ENCODE data around the gene GPBP1L1.

DNA sequence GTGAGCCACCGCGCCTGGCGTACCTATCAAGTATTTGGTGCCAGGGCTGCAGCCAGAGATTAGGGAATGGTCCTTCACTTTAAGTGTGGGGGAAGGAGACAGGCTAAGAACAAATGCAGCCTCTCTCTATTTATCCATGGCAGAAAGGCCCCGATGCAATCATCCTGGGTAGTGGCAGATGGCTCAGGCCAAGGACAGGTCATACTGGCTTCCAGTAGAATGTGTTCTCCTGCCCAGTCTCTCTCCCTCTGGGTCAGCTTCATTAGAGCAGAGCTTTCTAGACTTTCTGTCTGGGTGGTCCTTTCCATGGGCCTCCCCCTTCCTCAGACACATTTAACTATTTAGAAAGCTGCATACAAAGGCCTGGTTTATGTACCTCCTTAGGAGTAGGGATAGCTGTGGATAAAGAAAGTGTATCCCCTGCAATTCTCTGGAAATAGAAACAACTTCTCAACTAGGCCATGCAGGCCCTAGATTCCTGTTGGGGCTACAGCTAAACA is 4.8 kb upstream of the PTCH2 start:
- PRO-cap = no peak

GRCh38 chr1:45001268-45001784 is 9.8 kb downstream of the HECTD3 start:
- PRO-cap = no peak

DNA sequence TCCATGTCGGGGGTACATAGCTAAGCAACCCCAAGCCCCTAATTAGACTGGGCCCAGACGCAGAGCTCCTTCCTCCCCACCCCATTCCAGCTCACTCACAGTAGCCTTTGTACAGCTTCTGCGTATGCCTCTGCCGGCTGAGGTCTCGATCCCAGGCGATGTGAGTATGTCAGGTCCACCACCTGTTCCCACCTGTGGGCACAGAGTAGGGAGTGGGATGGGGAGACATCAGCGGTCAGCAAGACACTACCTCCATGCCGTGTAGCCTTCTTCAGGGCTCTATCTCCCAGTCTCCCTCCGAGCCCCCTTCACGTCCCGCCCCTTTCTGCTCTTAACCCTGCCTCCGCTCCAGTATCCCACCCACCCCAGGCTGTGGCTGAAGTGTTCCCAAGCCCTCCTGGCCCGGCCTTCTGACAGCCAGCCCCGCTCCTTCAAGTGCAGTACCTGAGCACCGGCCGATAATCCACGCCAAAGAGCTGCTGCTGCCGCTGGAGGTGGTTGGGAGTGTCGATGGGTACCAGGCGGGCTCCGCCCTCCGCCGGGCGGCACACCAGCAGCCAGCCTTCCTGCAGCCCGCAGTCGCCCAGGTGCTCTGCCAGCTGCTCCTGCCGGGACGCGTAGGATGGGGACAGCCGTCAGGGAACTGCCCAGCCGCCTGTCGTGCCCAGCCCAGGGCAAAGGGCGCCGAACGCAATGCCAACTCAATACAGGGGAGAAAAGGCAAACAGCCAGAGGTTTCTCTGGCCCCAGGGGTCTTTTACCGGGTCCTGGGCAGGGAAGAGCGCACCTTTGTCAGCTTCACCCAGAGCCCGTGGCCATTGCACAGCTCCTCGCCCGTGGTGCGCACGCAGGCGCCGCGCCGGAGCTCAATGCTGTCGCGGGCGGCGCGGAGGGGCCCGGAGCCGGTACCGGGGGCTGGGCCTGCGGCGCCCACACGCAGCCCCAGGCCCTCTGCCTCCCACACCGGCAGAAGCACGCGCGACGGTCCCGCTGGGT is 724 bp downstream of the HECTD3 start:
- PRO-cap = no peak

GRCh38 chr1:45012566-45013549 is 804 bp downstream of the UROD start:
- PRO-cap = no peak

DNA sequence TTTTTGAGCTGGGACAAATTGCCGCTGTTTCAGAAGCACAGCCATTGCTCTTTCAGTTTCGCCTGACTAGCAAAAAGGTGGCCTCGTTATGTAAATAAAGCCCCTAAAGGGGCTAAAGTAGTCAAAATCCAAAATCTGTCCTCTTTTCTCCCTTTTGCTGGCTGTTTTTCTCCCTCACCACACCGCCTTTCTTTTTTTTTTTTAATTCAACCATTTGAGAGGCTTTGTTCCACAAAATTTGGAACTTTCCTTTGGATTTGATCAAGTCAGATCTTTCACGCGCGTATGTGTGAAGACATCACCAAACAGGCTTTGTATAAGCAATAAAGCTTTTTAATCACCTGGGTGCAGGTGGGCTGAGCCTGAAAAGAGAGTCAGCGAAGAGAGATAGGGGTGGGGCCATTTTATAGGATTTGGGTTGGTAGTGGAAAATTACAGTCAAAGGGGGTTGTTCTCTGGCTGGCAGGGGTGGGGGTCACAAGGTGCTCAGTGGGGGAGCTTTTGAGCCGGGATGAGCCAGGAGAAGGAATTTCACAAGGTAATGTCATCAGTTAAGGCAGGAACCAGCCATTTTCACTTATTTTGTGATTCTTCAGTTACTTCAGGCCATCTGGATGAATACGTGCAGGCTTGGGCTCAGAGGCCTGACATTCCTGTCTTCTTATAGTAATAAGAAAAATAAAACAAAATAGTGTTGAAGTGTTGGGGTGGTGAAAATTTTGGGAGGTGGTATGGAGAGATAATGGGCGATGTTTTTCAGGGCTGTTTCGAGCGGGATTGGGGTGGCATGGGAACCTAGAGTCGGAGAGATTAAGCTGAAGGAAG is 5.1 kb upstream of the HPDL start:
- PRO-cap = no peak

DNA sequence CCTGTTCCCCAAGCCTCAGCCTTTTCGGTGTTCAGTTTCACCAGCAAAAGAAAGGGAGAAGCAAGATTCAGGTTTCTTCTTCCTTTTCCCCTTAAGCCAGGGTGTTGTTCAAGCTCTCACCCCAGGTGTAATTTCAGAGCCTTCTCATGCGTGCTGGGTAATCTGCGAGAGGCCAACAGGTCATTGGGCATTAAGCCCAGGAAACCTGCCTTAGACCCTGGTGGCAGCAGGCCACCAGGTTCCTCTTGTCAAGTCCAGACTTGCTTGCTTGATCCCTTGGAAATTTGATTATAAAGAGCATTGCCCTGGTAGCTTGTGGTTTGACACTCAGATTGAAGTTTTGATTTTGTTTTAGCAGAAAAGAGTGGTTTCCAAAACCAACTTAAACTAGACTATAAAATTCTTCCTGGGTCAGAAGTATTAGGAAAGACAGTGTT is 6.8 kb downstream of the AKR1A1 start:
- PRO-cap = no peak

DNA sequence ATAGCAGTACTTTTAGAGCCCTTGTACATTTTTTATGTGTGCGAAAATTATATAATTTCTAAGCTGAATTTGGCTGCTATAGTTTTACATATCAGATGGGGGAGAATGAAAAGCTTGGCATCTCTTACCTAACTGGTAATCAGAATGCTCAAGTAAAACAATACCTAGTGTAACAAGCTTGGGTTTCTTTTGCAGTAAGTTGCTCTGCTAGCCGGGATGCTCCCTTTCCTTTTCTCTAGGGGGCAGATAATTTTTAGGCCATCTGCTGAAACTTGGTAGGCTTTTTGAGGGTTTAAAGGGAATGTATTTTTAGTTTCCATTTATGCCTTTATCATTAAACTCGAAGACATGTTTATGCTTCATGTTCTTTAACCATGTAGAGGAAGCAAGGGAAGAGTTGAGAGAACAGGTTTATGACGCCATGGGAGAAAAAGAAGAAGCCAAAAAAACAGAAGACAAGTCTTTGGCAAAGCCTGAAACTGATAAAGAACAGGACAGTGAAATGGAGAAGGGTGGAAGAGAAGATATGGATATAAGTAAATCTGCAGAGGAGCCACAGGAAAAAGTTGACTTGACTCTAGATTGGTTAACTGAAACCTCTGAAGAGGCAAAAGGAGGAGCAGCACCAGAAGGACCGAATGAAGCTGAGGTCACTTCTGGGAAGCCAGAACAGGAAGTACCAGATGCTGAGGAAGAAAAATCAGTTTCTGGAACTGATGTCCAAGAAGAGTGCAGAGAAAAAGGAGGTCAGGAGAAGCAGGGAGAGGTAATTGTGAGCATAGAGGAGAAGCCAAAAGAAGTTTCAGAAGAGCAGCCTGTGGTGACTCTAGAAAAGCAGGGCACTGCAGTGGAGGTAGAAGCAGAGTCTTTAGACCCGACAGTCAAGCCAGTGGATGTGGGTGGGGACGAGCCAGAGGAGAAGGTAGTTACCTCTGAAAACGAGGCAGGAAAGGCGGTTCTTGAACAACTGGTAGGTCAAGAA is 16.6 kb downstream of the CCDC17 start:
- PRO-cap = no peak

GRCh38 chr1:45622925-45623762 is 710 bp downstream of the CCDC17 start:
- PRO-cap = no peak

GRCh38 chr1:45633406-45634461 is 9.9 kb upstream of the CCDC17 start:
- PRO-cap = no peak

GRCh38 chr1:45686416-45686818 is at the start of gene GPBP1L1:
GPBP1L1 (minus strand) TSS chr1:45686533.
- PRO-cap = bidirectional peak, plus-strand start at chr1:45686649, minus-strand start at chr1:45686522

DNA sequence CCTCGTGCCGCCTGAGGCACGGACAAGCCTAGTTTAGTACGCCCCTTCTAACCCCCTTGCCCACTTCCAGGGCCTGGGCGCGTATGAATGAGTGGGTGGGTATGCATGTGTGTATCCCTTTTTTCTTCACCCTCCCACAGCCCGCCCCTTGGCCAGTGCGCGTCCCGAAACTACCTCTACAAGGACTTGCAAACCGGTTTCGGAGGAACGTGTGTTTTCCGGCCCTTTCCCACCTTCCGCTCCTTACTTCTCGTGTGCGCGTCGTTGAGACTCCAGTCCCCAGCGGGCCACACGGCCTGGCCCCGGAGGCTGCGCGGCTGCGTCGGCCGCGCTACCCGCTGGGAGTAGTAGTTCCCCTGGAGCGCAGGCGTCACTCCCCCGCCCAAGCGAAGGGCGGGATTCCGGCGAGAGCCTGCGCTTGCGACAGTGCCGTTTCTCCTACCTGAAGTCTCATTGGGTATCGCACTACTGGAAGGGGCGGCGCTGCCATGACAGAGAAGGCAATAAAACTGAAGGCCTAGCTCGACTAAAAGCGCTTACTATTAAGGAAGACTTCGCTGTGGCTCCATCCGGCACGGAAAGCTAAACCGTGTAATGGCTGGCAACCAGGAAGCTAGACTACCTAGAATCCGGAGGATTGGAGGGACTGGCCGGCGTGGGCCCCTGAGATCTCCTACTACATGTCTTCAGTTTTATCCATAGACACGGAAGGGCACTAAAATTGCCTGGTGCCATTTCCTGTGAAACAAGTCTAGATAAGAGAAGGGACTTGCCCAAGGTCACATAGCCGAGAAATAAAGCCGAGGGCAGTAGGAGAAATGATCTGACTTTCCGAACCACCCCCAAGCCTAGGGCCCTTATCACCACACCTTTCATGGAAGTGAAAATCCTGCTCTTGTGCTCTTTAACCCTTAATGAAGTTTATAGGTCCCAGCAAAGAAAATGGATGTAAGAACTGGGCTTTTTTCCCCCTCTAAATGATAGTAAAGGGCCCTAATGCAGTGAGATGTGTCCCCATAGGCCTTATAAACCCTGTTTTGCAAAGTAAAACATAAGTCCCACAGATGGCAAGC is 822 bp upstream of the GPBP1L1 start:
- PRO-cap = bidirectional peak, plus-strand start at position 453 of the sequence, minus-strand start at position 245 of the sequence

DNA sequence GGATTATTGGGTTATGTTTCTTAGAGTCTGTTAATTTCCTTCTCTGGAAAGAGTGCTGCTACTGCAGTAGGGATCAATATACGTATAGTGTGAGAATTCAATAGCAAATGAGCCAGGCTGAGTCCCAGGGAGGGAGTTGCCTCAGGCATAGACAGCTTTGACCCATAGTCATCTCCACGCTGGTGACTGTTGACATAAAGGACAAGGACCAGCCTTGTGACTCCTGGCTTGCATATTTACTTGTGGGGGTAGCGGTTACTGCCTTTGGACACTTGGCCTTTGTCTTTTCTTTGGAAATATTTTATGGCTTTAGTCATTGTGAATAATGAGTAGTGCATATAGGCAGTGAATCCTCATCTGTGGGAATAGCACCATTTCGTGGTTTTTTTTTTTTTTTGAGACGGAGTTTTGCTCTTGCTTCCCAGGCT is 68.7 kb downstream of the MAST2 start:
- PRO-cap = no peak

DNA sequence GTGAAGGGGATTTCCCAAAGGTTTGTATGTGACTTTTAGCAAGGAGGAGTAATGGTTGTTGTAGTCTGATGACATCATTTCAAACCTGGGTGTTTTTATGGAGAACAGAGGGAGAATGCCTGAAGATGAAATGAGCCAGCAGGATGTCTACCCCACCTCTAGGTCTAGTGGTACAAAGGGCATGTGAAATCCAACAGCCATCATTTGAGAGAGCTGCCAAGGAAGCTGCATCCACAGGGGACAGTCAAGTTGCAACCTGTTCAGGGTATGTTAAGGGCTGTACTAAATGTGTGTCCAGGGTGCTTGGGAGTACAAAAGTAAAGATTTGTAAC is 157.5 kb downstream of the PIK3R3 start:
- PRO-cap = no peak

- PRO-cap = no peak
Measured at GRCh38 chr1:46006072-46006659, 126.3 kb downstream of the PIK3R3 start.

DNA sequence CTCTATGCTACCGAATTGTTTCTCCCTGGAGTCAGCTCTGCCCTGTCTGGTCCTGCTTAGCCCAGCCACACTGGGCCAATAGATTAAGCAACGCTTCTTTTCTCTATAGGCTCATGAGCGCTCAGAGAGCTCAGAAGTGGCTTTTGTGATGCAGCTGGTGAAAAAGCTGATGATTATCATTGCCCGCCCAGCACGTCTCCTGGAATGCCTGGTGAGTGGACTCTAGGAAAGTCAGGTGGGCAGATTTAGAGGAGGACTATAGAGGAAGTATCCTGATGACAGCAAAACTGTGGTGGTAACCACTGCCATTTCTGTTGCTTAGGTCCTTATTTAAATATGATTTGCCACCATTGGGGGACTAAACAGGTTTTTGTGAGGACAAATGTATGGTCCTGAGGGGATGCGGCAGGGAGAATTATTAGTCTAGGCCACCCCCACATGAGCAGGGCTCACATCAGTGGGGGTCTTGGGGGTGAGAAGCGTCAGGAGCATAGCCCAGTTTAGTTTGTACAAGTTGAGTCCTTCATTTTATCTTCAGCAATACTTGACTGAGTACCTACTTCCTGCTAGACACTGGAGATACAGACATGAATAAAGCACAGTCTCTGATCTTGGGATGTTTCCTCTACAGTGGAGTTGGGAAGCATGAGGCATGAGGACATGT is 112.8 kb downstream of the PIK3R3 start:
- PRO-cap = no peak

DNA sequence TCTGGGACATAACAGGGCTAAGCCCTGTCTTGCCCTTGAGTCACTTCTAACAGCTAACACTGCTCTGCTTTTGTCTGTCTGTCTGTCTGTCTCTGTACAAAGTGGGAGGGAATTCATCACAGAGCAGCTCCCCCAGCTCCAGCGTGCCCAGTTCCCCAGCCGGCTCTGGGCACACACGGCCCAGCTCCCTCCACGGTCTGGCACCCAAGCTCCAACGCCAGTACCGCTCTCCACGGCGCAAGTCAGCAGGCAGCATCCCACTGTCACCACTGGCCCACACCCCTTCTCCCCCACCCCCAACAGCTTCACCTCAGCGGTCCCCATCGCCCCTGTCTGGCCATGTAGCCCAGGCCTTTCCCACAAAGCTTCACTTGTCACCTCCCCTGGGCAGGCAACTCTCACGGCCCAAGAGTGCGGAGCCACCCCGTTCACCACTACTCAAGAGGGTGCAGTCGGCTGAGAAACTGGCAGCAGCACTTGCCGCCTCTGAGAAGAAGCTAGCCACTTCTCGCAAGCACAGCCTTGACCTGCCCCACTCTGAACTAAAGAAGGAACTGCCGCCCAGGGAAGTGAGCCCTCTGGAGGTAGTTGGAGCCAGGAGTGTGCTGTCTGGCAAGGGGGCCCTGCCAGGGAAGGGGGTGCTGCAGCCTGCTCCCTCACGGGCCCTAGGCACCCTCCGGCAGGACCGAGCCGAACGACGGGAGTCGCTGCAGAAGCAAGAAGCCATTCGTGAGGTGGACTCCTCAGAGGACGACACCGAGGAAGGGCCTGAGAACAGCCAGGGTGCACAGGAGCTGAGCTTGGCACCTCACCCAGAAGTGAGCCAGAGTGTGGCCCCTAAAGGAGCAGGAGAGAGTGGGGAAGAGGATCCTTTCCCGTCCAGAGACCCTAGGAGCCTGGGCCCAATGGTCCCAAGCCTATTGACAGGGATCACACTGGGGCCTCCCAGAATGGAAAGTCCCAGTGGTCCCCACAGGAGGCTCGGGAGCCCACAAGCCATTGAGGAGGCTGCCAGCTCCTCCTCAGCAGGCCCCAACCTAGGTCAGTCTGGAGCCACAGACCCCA is 97.7 kb downstream of the PIK3R3 start:
- PRO-cap = no peak

- PRO-cap = no peak
Measured at GRCh38 chr1:46062469-46063260, 69.8 kb downstream of the PIK3R3 start.

DNA sequence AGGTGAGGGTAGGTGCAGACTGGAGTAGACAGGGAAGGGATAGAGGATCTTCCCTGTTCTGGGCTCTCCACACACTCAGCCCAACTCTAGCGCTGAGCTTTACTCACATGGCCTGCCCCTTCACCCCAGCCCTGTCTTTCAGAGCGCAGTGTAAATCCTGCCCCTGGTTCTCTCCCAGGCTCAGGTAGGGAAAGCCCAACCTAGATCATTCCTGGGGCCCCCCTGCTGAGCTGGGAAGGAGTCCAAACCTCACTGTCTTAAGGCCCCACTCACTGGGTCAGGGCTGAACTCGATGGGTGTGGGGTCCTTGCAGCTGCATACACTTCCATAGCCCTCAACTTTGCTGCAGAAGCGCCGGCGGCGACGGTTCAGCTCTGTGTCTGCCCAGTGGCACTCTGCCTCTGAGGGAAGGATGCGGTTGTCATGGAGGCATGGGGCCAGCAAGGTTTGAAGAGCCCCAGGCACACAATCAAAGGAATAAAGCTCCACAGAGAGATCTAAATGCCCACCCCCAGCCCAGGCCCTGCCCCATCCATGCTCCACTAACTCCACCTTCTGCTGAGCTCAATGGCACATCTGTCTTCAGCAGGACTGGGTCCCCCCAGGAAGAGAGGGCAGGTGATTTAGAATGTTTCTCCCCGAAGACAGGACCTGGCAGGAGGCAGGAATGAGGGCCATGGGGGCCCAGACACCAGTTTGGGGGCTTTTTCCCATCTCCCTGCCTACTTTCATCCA is 4.1 kb downstream of the POMGNT1 start:
- PRO-cap = no peak

DNA sequence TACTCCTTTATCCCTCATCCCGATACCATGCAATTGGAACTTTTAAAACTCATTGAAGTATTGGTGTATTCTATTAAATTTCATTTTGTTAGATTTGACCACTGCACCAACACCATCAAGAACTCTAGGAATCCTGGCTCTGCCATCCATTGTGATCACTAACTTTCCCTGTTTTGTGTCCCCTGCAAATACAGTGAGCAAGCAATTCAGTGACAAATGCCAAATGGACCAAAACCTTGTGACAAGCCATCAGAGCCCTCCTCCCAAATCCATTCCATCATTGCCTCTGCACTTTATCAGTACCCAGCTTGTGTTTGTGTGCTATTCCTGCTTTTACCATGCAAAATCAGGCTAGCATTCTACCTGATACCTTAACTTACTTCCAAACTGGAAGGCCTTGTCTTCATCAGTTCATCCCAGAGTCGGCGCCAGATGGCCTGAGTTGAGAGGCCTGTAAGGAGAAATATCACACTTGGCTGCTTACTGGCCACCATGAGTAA is 6.2 kb downstream of the LRRC41 start:
- PRO-cap = no peak

- PRO-cap = no peak
Measured at GRCh38 chr1:46302488-46302686, 1.0 kb downstream of the LRRC41 start.